T47D (cell line): ENCODE measurements around the genes TM7SF3 and PPFIBP1.

DNA sequence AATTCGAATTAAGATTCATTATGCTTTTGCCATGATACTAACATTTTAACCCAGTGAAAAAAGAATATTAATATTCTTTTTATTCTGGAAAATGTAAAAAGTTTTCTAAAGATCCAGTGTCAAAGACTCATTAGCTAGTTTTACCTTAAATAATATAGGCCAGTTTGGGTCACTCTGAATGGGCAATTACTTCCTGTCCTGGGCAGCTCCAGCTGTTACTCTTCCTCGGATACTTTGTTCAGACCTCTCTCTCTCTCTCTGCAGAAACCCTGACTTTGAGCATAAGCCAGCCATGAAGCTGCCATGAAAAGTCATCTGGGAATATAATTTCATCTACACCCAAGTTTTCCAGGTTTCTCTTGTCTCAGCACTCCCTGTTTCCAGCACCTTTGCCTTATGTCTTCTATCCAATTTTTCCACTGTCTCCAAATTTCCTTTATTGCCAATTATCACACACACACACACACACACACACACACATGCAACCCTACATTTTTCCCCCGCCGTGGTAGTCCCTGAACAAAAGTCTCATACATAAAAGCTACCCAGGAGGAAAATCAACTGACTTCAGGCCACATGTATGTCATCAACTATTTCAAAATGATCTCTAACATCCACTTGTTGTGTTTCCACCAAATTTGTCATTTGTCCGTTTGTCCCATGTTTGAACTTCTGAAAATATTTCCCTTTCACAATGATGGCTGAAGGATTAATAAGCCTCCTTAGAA, 318.1 kb downstream of the SSPN start:
- RRBS = no CpG with 5 or more reads among the region's 5 CpGs

DNA sequence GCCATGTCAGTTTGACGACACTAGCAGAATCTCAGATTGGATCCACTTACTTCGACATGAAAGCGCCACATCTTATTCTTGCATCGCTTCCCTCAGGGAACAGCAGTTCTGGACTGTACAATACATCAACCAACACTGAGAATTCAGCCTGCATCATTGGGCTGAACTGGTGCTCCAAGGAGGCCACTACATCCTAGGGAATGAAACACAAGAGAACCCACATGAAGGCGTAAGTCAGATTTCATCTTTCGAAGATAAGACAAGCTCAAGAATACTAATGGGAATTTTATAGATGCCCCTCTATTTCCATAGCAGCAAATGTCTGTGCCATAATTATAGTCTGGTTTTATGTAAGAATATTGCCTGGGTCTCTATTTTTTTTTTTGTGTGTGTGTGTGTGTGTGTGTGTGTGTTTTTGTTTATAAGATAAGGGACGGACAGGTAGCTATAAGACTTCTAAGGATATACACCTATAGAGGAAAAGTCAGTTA, 276.8 kb downstream of the ITPR2 start:
- RRBS = no CpG with 5 or more reads among the region's 7 CpGs

DNA sequence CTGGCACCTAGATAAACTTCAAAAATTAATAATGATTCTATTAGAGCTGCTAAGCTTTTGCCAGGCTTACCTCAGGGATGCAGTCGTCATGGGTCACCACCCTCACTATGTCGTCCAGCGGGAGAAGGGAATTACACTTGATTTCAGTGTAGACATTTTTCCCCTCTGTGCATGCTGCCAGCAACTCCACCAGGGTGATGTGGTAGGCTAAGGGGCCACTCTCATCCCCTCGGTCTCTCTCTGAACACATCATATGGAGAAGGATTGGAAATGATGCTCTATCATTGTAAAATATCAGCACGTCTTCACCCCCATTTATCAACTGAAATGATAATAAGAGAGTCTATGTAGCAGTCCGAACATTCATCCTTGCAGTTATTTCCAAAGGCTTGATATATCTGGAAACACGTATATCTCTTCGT, 236.2 kb downstream of the ITPR2 start:
- RRBS = no CpG with 5 or more reads among the region's 8 CpGs

DNA sequence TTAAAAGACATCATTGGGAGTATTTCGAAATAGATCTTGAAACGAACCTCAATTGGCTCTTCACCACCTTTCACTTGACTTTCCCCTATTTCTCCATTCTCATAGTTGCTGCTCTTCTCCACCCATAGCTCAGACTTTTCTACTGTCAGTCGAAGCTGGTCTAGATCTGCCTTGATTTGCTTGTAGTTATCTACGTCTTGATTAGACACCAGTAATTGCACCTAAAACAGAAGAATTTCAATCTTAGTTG, 212.0 kb downstream of the ITPR2 start:
- RRBS = no CpG with 5 or more reads among the region's 4 CpGs

GRCh38 chr12:26810171-26810876, 22.7 kb downstream of the ITPR2 start:
- RRBS = no CpG with 5 or more reads among the region's 4 CpGs

GRCh38 chr12:27012561-27012863, 1.7 kb downstream of the TM7SF3 start:
- RRBS = no CpG with 5 or more reads among the region's 8 CpGs

DNA sequence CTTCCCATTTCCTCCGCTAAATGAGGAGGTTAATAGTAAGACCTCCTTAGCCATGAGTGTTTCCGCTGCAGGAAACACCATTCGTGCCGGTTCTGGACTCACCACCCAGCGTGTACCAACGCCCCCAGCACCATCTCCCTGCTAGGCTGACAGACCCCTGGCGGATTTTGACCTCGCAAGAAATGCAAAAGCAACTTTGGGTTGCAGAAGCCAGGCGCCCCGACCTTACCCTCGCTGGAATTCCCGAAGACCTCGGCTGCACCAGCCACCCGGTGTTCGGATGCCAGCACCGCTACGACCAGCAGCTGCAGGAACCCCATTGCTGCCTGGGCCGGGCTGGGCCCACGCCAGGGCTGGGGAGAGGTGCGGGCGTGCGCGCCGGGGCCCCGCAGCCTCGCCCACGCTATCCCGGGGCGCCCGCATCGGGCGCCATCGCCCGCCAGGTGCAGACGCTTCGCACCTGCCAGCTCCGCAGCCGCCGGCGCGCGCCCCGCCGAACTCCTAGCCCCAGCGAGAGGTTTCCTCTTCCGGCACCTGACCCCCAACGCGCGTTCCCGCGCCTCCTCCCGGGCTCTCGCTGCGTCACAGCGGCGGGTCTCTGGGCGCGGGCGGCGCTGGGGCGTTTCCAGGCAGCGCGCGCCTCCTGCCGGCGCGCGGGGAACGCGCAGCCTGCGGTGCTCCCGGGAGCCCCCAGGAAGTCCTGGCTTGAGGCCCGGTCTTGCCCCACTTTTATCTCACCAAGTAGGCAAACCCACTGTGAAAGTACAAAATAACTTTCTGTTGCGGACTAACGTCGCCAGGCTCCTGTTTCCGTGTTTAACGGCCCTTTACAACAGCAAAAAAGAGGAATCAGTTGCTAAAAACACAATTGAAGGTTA, at the start of gene TM7SF3:
TSS of gene TM7SF3 (minus strand) at position 536 of the 878 bp plus-strand sequence.
- RRBS = under 1% methylated on average over 45 of the region's 78 CpGs

GRCh38 chr12:27191993-27192739, 51.9 kb upstream of the STK38L start:
- RRBS = no CpG with 5 or more reads among the region's 6 CpGs

GRCh38 chr12:27213311-27213756, 30.8 kb upstream of the STK38L start:
- RRBS = no CpG with 5 or more reads among the region's 2 CpGs

DNA sequence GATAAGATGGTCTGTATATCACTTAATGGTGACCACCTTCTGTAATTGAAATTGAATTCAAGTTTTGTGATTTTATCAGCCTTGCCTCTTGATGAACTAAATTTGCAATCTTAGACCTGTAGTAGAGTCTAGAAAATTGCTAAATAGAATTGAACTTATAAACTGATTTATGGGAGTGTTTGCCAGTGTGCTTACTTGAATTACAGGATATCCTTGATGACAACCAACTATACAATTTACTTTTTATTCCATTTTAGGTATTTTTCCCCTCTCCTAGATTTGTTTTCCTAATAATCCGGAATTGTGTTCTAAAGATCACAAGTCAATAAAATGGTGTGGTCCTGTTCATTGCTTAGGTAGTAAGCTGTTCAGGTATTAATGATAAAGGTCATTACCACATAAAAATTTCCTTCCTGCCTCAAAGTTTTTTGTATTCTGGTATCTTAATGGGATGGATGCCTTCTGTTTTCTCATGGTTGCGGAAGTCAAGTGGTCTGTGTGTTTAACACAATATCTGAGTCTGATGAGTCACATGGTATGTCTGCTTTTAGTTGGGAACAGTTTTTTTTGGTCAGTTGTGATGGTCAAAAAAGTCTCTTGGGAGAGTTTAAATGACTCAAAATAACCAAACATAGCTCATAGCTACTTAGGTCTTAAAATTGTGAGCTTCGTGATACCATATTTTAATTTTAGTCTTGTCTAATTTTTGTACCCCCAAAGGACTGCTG, 40.5 kb downstream of the STK38L start:
- RRBS = no CpG with 5 or more reads among the region's 3 CpGs

GRCh38 chr12:27334166-27334781, 1.6 kb downstream of the BMAL2 start:
- RRBS = no CpG with 5 or more reads among the region's 4 CpGs

GRCh38 chr12:27377813-27379040, 45.6 kb downstream of the BMAL2 start:
- RRBS = no CpG with 5 or more reads among the region's 10 CpGs

GRCh38 chr12:27523903-27524782, at the start of gene PPFIBP1:
Gene PPFIBP1, plus strand, starts transcription at chr12:27524206.
- RRBS = 1% methylated on average over 10 of the region's 37 CpGs

- RRBS = no CpG with 5 or more reads among the region's 5 CpGs
Measured at GRCh38 chr12:27561314-27561900, 37.4 kb downstream of the PPFIBP1 start.

GRCh38 chr12:27582968-27583593, 59.1 kb downstream of the PPFIBP1 start:
- RRBS = no CpG with 5 or more reads among the region's 3 CpGs

GRCh38 chr12:27781505-27781985, 1.5 kb upstream of the MANSC4 start:
- RRBS = no CpG with 5 or more reads among the region's 3 CpGs

DNA sequence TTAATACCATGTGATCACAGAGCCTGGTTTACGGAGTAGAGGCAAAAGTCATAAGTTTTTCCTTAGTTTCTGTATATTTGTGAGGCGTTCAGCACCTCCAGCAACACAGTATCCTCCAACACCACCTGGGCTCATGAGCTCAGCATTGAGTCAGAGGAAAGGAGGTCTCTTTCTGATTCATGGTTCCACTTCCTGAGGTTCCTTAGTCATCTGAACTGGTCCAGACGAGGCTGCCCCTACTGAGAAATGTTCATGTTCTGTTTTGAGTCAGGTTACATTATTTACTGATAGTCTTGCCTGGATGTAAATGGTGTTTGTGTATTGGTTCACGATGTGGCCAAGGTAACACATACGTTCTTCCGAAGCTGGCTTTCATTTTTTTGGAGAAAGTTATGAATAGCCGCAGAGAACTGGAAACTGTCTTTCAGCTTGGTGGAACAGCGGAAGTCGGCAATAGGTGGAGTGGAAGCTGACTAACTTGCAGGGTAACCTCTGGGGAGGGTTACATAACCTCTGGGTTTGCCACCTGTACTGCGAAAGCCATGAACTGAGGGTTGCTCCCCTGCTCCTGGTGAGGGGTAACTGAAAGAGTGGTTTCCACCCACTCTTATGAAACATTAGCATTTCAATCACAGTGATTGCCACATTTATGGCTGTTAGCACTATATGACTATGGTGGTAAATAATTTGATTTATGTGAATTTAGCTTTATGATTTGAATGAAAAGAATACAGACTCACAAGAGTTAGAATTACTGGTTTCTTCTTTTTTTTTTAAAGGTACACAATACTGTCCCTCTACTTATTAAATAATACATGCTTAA, 42.2 kb upstream of the MANSC4 start:
- RRBS = no CpG with 5 or more reads among the region's 10 CpGs

DNA sequence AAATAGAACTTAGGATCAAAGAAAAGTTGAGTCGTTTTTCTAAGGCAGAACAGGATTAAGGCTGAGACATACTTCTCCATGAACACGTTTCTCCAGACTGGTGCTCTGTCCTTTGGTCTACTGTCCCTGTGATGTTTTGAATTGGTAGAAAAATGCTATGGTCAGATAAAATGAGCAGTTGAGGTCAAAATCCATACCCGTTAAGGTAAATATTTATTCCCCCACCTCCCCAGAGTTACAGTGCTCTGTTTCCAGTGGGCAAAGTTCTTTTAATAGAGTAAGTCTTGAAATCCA, 74.6 kb downstream of the PTHLH start:
- RRBS = no CpG with 5 or more reads among the region's 3 CpGs

DNA sequence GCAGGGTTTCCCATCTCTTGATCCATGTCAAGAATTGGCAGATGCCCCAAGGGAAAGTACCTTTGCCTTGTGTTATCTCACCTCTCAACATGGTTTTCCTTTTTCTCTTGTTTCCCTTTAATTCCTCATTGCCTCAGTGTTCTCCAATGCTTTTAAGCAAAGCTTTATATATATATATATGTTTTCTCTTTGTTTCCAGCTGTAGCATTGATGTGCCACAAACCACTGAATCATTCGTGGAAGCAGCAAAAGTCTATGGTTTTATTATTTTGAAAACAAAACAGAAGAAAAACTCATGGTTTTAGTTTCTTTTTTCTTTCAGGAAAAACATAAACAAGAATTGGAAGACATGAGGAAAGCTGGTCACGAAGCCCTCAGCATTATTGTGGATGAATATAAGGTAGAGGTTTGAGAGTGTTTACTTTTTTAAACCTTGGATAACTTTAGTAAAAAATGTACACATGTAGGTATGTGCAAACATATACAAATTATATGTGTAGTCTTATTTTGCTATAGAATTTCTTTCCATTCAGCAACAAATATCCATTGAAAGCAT, 171.9 kb downstream of the CCDC91 start:
- RRBS = no CpG with 5 or more reads among the region's 2 CpGs

DNA sequence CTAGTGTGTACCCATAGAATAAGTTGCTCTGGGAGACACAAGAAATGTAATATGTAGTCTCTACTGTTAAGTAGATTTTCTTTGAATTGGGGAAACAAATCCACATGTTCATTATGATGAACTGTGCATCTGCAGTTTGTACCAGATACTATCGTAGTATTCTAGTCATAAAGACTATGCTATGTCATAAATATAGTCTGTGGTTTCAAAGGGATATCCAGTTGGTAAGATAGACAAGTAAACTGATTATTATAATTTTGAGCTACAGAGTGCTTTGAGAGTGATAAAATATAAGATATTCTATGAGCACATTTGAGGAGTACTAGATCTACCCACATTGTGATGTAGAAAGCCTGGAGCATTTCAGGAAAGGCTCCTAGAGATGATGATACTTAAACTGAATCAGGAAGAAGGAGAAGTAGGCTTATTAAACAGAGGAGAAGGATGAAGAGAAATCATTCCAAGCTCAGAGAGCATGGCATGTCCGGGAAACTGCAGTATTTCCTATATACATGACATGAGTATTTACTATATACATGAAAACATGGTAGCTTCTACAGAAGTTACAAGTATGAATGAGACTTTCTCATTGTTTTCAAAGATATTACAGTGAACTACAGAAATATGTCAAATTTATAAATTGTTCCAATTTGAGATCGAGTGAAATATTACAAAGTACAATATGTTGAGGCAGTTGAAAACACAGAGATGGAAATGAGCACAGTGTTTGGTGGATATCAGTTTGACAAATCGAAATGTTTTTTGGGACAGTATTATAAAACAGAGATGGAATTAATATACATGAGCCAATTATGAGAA, 272.5 kb downstream of the CCDC91 start:
- RRBS = no CpG with 5 or more reads among the region's 4 CpGs